Rectum (tissue), 1 donor: ENCODE data around the genes CDC20B and SLC38A9.

DNA sequence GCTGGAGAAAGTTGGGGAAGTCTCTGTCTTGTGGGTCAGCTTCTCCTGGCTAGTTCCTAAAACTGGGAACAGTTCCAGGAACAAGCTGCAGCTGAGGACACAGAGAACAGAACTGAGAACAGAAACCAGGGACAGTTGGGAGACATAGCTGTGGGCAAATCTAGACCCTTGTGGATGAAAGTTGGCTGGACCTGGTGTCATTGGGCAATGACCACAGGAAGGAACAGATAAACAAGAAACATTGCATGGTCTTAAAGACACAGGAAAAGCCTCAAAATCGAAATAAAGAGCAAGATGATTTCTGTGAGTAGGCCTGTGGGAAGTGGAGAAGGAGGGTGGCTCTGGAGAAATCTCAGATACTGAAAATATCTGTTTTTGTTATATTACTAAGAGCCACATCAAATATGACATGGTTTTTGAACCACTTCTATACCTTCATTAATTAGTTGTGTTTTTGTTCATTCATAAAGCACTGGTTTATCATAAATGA lies 58.4 kb upstream of the MOCS2 start:
- PRO-cap, result unidirectional peak, minus-strand start at position 114 of the sequence

GRCh38 chr5:53479486-53480044 lies 864 bp upstream of the FST start:
- PRO-cap, result bidirectional peak, plus-strand start at chr5:53479762, minus-strand start at chr5:53479632

DNA sequence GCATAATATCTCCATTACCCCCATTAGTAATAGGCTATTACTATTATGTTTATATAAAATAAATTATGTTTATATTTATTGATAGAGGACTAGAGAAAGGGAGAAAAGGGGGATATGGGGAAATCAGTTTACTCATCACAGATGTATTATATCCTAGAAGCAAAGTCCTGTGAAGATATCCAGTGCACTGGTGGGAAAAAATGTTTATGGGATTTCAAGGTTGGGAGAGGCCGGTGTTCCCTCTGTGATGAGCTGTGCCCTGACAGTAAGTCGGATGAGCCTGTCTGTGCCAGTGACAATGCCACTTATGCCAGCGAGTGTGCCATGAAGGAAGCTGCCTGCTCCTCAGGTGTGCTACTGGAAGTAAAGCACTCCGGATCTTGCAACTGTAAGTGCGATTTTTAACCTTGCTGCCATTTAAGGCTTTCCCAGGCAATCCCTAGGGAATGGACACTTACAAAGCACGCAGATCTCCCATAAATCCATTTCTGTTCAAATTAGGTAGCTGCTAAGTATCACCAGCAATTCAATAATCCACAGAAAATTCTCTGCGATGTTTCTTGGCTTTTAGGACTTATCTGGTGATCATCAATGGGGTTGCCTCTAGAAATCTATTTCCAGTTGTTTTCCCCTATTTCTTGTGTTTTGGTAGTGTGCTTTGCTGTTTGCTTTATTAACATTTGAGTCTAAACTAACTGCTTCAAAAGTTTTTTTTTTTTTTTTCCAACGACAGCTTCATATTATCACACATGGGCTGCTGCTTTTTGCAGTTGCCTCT lies 4.6 kb downstream of the FST start:
- PRO-cap, result no peak

DNA sequence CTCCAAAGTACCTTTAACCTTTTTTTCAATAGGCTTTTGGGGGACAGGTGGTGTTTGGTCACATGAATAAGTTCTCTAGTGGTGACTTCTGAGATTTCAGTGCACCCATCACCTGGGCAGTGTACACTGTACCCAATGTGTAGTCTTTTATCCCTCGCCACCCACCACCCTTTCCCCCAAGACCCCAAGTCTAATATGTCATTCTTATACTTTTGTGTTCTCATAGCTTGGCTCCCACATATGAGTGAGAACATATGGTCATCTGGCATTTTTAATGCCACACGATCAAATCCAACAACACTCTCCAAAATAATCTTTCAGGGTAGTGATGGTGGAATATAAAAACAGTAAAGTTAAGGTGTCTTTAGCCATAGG lies 351.1 kb downstream of the NDUFS4 start:
- PRO-cap, result no peak

DNA sequence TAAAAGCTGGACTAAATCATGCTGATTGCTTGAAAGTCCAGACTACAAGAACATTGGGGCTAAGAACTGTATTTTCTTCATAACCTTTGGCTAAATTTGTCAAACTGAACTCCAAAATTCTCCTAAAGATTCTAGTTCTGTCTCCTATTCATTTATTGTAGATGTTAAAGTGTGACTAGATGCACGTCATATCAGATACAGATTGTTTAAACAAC lies 265.2 kb downstream of the ARL15 start:
- PRO-cap, result no peak

- PRO-cap, result no peak
Measured at GRCh38 chr5:54220339-54220565, 90.1 kb downstream of the ARL15 start.

DNA sequence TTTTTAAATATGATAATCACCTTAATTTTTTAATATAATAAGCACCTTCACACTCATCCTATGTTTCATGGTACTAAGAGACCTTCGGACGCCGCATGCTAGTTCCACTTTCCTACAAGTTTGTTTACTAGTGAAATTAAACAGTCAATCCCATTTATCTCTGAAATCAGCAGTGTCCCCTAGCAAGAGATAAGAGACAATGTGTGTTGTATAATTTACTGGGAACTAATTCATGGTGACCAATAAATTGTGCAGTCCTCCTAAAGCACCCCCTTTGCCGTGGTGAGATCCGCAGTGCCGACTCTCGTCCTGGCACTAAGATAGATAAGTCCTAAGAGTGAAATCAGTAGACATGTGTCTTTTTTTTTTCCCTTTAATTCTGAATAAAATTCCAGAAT lies 89.8 kb downstream of the ARL15 start:
- PRO-cap, result no peak

- PRO-cap, result no peak
Measured at GRCh38 chr5:54295530-54296256, 14.7 kb downstream of the ARL15 start.

DNA sequence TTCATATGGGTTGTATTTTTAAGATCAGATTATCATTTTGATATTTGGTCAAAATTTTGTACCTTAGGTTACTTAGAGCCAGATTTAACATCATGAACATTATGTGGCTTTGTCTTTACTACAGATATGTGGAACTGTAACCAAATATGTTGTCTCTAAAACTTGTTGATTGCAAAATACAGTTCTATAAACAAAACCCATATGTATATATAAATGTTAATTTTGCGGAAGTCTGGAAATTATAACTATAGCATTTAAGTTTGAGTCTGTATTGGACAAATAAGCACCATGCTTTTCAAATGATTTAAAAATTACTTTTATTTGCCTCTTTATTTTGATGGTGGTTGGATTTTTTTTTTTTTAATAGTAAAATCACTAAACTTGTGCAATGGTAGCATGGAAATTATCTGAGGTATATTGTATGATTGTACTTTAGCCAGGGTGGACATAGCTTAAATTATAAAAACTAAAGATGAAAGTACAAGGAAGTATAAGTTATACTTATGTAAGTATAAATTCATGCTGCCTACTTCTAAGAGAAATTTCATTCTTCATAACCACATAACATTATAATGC lies 27.6 kb downstream of the SNX18 start:
- PRO-cap, result no peak

GRCh38 chr5:54753638-54753837 lies 231.9 kb downstream of the ESM1 start:
- PRO-cap, result no peak

DNA sequence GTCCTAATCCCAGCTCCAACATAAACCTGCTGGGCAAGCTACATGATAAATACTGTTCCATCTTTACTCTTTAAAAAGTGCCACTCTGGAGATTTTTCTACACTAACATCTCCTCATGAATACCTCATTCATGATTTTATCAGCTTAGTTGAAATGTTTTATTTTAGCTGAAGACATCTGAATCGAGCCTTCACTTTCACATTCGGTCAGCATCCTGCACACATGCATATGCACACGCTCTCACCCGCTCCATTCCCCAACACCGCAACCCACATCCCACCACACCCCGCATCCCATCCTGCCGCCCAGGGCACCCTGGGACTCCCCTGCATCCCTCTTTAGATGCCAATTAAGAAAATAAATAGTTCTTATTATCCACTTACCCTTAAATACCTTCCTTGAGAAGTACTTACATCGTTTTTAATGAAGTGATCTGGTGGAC lies 38.0 kb downstream of the GZMK start:
- PRO-cap, result no peak

- PRO-cap, result no peak
Measured at GRCh38 chr5:55096699-55097370, 5.6 kb upstream of the GZMA start.

DNA sequence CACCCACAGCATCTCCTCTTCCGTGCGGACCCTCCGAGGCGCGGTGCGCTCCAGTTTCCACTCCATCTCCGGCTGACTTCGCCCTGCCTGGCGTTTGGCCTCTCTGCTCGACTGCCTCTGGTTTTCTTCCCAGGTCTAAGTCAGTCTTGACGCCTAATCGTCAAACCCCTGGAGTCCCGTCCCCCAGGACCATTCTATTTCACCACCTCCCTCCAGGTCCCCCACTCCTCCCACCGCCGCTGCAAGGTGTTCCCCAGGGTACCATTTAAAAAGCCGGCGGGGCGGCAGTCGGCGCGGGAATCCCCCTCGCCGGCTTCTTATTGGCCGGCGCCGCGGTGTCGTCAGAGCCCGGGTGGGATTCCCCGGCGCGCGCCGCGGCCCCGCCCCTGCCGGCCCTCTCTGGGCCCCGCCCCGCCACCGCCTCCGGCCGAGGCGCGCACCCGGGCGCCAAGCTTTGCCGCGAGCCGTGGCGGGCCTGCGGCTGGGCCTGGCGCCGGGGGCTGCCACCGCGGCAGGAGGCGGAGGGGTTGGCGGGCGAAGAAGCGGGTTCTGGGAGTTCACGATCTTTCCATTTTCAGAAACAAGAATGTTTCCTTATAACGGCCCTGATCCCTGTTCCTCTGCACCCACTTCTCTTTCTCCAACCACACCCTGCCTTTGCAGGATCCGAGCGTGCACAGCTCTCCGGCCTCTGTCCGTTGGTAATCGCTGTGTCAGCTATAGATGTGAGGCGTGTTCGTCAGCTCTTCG lies at the start of gene CDC20B:
TSS of gene CDC20B (minus strand) at position 243 of the 750 bp plus-strand sequence.
- PRO-cap, result bidirectional peak, plus-strand start at position 457 of the sequence, minus-strand start at position 267 of the sequence

- PRO-cap, result no peak
Measured at GRCh38 chr5:55227515-55228197, 541 bp upstream of the MCIDAS start.

DNA sequence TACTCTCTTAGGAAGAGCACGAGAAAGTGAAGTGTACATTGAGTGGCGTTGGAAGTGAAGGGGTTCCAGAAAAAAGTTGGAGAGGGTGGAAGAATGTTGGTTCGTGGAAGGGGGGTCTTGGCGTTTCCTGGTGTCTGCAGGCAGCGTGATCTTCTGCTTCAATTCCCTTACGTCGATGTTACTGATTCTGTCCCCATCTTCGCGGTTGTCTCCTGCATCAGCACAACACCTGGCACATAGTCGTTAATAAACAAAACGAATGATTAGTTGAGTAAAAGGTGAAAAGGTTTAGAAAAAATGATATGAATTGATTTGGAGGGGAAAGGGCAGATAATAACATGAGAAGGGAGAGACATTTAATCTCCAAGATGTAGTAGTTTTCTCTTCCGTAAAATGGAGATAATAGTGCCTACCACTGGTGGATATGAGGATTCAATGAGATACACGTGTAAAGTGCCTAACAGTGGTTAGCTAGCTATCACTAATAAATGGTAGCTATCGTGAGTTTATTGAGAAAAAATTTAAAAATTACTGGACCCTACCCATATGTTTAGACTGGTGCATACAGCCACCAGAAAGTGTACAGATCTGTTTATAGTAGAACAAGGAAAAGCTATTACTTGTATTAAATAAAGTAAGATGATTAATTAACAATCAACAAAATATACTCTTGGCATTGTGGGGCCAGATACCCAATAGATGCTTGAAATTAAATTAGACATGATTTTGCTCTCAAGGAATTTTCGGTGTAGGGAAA lies 598 bp downstream of the MTREX start:
- PRO-cap, result no peak

- PRO-cap, result no peak
Measured at GRCh38 chr5:55438120-55438768, 96.5 kb downstream of the PLPP1 start.

- PRO-cap, result no peak
Measured at GRCh38 chr5:55467736-55468418, 66.9 kb downstream of the PLPP1 start.

DNA sequence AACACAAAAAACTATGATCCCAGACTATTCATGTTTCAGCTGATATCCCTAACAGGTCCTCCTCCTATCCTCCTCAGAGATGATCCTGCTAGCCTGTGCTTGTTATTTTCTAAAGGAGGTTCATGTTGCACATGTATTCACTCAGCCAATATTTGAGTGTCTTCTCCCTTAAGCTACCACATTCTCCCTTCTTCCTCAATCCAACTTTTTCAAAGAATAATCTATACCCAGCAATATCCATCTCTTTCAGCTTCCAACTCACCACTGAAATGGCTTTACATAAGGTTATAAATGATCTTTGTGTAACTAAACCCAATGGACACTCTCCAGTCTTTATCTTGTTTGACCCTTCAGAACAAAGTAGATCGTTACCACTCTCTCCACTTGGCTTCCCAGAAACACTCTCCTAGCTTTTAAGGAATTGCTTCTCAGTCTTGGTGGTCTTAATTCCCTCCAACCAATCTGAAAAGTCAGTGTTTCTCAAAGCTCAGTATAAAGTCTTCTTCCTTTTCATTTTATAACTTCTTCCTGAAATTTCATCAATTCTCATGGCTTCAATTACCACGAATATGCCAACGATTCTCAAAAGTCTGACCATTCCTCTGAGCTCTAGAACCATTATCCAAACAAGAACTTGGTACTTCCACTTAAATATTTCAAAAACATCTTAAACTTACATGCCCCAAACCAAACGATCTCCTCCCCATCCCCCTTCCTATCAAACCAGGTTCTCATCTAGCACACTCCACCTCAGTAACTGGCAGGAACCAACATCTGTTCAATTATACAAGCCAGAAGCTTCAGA lies 19.3 kb downstream of the PLPP1 start:
- PRO-cap, result no peak

DNA sequence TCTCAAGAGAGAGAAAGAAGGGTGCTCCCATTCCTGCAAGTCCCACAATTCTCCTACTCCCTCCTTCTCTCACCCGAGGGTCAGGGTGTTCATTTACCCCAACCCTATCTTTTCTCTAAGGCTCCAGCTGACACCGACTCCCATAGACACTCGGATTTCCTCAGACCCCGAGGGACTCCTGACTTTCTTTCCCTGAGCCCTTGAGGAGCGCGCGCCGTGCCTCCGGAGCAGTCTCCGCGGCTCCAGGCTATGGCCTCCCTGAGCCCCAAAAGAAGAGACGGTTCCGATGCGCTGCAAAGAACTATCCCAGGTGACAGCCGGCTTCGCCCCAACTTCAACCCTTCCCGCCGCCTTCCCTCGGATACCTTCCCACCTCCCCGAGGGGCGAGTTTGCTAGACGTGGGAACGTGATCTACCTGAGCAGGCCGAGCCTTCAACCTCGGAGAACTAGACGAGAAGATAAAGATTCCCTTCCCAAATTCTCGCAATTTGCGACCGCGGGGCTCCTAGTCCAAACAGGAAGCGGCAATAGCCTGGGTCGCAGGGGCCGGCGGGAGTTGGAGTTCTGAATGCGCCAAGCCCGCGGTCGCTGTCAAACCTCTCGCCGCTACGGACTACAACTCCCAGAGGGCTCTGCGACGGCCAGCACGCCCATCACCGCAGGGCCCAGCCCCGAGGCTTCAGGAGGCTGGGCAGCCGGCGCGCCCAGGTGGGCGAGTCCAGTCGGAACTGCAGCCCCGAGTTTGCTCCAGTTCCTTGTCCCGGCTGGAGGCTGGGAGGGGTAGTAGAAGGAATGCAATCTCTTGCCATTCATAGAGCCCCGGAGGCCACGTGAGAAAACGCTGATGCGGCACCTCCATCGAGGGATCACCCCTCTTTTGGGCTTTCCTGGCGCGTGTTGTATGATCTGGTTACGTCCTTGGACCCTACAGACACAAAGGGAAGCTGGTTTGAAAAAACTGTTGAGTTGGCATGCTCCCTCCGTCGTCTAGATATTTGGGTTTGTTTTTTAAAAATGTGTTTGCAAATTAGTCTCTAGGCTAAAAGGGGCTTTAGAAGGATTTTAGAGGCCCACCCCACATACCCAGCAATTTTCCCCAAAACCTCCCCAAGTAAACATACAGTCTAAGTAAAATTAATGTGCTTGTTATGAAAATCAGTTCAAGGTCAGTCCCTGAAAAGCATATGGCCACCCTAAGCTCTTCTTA lies at the start of gene SLC38A9:
TSS of gene SLC38A9 (minus strand) at position 524 of the 1,208 bp plus-strand sequence.
- PRO-cap, result bidirectional peak, plus-strand start at position 759 of the sequence, minus-strand start at position 491 of the sequence

DNA sequence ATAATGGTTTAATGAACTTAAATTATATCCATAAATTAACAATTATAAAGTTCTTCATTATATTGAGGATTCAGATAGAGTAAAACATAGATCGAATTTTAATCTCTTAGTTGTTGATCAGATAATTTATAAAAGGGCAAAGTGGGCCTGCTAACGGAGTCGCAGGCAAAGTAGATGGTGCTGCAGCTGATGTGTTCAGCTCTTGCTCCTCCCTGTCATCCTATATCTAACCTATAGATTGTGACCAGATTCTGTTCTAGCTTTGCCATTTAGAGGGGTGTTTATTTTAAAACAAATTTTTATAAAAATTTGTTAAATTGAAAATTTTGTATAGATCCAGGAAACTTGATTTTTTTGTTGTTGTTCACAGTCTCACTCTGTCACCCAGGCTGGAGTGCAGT lies 1.2 kb upstream of the IL6ST start:
- PRO-cap, result no peak